A549 (cell line): ENCODE measurements around the gene SRP19.

- PRO-cap, result no peak
CAGE:
- cytosol, long polyA plus RNA, result no peak
- long polyA plus RNA, result no peak
- nucleus, long polyA plus RNA, result no peak
These were observed 6.8 kb downstream of the CAMK4 start for GRCh38 chr5:111230991-111231429.

DNA sequence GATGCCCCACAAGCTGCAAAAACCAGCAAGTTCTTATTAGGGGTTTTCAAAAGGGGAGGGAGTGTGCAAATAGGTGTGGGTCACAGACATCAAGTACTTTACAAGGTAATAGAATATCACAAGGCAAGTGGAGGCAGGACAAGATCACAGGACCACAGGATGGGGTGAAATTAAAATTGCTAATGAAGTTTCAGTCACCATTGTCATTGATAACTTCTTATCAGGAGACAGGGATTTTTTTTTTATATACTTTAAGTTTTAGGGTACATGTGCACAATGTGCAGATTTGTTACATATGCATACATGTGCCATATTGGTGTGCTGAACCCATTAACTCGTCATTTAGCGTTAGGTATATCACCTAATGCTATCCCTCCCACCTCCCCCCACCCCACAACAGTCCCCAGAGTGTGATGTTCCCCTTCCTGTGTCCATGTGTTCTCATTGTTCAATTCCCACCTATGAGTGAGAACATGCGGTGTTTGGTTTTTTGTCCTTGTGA is 94.1 kb downstream of the STARD4 start:
- PRO-cap, result no peak
CAGE:
- cytosol, long polyA plus RNA, result no peak
- long polyA plus RNA, result no peak
- nucleus, long polyA plus RNA, result no peak

GRCh38 chr5:112390226-112390775 is 28.8 kb downstream of the EPB41L4A start:
- PRO-cap, result bidirectional peak, plus-strand start at chr5:112390660, minus-strand start at chr5:112390472
CAGE:
- cytosol, long polyA plus RNA, result no peak
- long polyA plus RNA, result no peak
- nucleus, long polyA plus RNA, result no peak

GRCh38 chr5:112417866-112418384 is 1.2 kb downstream of the EPB41L4A start:
- PRO-cap, result no peak
CAGE:
- cytosol, long polyA plus RNA, result no peak
- long polyA plus RNA, result no peak
- nucleus, long polyA plus RNA, result no peak

GRCh38 chr5:112860808-112861890 is at the start of gene SRP19:
SRP19 (plus strand) TSS chr5:112861287.
- PRO-cap, result bidirectional peak, plus-strand start at chr5:112861304, minus-strand start at chr5:112861131
CAGE:
- cytosol, long polyA plus RNA, result start-site peak on the plus strand at chr5:112861280-112861396, 1,938 and 2,382 reads in 2 replicates
- long polyA plus RNA, result start-site peak on the plus strand at chr5:112861281-112861362, 4,528 and 2,862 reads in 2 replicates
- nucleus, long polyA plus RNA, result start-site peak on the plus strand at chr5:112861275-112861367, 1,295 and 440 reads in 2 replicates

- PRO-cap, result no peak
CAGE:
- cytosol, long polyA plus RNA, result no peak
- long polyA plus RNA, result no peak
- nucleus, long polyA plus RNA, result no peak
These were observed 1.4 kb downstream of the REEP5 start for GRCh38 chr5:112920574-112920992.

- PRO-cap, result no peak
CAGE:
- cytosol, long polyA plus RNA, result no peak
- long polyA plus RNA, result no peak
- nucleus, long polyA plus RNA, result no peak
These were observed 988 bp downstream of the REEP5 start for GRCh38 chr5:112921009-112921469.

GRCh38 chr5:112977686-112977978 is 1.0 kb downstream of the DCP2 start:
- PRO-cap, result no peak
CAGE:
- cytosol, long polyA plus RNA, result no peak
- long polyA plus RNA, result no peak
- nucleus, long polyA plus RNA, result no peak

GRCh38 chr5:113026298-113027605 is 50.2 kb downstream of the DCP2 start:
- PRO-cap, result no peak
CAGE:
- cytosol, long polyA plus RNA, result no peak
- long polyA plus RNA, result no peak
- nucleus, long polyA plus RNA, result no peak

DNA sequence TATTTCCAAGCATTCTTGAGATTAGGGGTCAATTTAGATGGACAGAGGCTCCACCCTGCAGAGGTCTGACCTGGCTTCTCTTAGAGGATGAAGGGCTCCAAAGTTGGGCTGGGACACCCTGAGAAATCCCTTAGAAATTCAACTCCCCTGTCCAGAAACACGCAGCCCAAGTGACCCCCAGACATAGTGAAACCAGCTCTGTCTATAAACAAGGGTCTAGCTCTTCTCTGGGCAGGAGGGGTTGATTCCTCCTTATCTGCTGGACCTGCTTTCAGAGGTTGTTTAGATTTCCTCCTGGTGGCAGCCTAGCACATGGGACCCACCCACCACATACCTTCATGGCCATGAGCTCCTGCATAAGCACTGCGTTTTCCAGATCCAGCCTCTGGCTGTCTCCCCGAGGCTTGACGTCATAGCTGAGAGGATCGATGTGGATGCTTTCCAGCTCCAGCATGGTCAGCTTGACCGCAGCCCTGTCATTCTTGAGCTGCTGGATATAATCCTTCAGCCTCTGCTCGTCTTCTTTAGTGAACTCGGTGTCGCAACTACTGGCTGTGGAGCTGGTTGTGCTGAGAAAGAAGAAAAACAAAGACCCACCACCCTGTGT is 76.9 kb downstream of the DCP2 start:
- PRO-cap, result no peak
CAGE:
- cytosol, long polyA plus RNA, result no peak
- long polyA plus RNA, result no peak
- nucleus, long polyA plus RNA, result no peak

- PRO-cap, result no peak
CAGE:
- cytosol, long polyA plus RNA, result no peak
- long polyA plus RNA, result no peak
- nucleus, long polyA plus RNA, result no peak
These were observed 91.4 kb downstream of the DCP2 start for GRCh38 chr5:113067941-113068412.

DNA sequence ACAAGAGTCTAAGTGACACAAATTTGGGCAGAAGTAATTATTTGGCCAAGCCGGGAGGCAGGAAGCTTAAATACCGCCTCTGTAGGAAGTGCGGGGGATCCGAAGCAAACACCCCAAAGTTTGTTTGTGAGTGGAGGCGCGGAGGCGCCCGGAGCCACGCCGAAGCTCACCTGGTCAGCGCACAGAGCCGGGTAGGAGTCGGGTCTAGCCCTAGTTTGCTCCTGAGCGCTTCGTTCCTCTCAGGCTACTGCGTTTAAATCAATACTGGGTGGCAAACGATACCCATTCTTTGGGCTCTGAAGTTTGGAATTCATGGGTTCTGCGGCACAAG is 865 bp downstream of the MCC start:
- PRO-cap, result no peak
CAGE:
- cytosol, long polyA plus RNA, result no peak
- long polyA plus RNA, result no peak
- nucleus, long polyA plus RNA, result no peak

GRCh38 chr5:114393358-114393555 is 31.4 kb downstream of the KCNN2 start:
- PRO-cap, result no peak
CAGE:
- cytosol, long polyA plus RNA, result no peak
- long polyA plus RNA, result no peak
- nucleus, long polyA plus RNA, result no peak

- PRO-cap, result no peak
CAGE:
- cytosol, long polyA plus RNA, result no peak
- long polyA plus RNA, result no peak
- nucleus, long polyA plus RNA, result no peak
These were observed 828 bp downstream of the PGGT1B start for GRCh38 chr5:115261738-115262360.

GRCh38 chr5:115544940-115545198 is 294 bp upstream of the FEM1C start:
- PRO-cap, result bidirectional peak, plus-strand start at chr5:115545014, minus-strand start at chr5:115544742
CAGE:
- cytosol, long polyA plus RNA, result no peak
- long polyA plus RNA, result no peak
- nucleus, long polyA plus RNA, result no peak

DNA sequence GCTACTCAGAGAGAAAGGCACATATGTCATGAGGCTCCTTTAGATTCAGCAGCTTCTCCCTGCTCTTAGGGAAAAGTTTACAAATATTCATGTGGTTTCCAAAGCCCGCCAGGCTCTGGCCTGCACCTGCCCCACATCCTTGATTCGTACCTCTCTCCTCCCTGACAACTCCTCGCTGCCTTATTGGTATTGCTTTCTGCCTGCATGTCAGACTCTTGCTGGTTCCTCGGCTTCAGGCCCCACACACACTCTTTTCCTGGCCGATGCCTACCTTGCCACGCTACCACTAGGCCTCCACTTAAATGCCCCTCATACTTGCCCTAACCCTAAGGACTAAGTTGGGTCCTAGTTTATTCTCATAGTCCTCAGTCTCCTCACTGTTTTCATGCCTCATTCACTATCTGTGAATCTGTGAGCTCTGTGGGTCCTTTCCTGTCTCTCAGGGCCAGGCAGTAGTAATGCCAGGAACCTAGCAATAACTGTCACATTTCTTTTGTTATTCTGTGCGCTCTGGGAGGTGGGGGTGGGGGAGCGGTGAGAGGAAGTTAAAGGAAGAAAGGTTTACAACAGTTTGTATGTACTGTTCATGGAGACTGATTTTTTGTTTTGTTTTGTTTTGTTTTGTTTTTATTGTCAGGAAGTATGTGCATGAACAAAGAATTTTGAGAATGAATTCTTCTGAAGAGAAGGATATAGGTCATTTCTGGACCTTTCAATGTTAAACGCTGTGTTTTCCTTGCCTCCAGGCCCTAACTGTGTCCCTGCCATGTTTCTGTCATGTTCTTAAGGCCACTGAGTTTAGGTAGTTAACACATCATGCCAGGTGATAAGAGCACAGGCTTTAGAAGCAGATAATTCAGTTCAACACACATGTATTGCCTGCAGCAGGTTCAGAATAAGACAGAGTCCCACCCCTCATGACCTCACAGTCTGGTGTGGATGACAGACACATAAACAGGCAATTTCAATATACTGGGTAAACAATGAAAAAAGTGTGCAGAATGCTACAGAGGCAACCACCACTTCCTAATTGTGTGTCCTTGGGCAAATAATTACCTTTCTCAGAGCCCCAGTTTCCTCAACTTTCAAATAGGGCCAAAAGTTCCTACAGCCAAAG is 13.1 kb upstream of the FEM1C start:
- PRO-cap, result no peak
CAGE:
- cytosol, long polyA plus RNA, result no peak
- long polyA plus RNA, result no peak
- nucleus, long polyA plus RNA, result no peak

DNA sequence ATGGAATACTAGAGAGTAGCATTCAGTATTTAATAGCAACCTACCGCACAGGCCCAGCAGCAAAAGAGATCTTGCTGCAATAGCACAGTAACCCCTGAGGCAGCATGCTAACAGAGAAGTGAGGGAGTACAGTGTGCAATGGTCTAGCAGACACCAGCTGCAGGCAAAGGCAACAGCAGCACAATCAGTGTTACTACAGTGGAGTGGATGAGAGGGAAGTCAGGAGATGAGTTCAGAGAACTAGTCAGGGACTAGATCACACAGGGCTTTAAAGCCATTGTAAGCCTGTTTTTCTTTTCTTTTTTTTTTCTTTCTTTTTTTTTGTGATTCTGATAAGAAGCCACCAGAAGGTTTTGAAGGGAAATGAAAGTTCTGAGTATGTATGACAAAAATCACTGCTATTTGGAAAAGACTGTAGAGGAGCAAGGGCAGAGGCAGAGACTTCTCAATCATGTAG is 2.7 kb downstream of the TICAM2 start:
- PRO-cap, result no peak
CAGE:
- cytosol, long polyA plus RNA, result no peak
- long polyA plus RNA, result no peak
- nucleus, long polyA plus RNA, result no peak

DNA sequence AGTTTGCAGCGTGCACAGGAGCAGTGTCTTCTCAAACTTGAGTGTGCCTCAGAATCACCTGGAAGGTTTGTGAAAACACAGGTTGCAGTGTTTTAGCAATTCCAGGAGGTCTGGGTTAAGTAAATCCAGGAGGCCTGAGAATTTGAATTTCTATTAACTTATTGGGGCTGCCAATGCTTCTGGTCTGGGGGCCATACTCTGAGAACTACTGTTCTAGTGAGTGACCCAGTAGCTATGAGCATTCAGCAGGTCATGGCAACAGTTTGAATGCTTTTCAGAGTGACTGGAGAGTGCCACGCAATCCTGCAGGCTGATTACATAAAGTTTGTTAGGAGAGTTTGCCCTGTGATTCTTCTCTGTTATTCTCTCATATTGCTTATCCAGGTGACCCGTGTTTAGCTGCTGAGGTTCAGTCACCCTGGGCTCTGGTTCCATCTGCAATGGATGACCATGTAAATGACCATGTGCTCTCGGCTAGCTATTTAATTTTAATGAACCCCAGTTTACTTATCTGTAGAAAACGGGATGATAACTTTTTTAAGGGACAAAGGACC is 22.2 kb upstream of the TMED7 start:
- PRO-cap, result no peak
CAGE:
- cytosol, long polyA plus RNA, result no peak
- long polyA plus RNA, result no peak
- nucleus, long polyA plus RNA, result no peak

DNA sequence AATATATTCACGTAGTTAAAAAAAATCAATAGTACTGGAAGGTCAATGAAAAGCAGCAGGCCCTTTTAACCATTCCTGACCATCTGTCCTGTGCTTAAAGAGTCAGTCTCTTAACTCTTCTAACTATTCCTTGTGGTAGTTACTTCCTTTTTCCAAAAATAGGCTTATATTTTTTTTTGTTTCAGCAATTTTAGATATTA is 1.6 kb upstream of the CDO1 start:
- PRO-cap, result no peak
CAGE:
- cytosol, long polyA plus RNA, result no peak
- long polyA plus RNA, result no peak
- nucleus, long polyA plus RNA, result no peak

DNA sequence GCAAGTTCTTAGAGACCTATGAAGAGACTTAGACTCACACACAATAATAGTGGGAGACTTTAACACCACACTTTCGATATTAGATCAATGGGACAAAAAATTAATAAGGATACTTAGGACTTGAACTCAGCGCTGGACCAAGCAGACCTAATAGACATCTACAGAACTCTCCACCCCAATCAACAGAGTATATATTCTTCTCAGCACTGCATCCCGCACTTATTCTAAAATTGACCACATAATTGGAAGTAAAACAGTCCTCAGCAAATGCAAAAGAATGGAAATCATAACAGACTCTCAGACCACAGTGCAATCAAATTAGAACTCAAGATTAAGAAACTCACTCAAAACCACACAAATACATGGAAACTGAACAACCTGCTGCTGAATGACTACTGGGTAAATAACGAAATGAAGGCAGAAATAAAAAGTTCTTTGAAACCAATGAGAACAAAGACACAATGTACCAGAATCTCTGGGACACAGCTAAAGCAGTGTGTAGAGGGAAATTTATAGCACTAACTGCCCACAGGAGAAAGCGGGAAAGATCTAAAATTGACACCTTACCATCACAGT is 83.6 kb downstream of the COMMD10 start:
- PRO-cap, result no peak
CAGE:
- cytosol, long polyA plus RNA, result no peak
- long polyA plus RNA, result no peak
- nucleus, long polyA plus RNA, result no peak